Fibroblast of the aortic adventitia (primary cell): ENCODE data around the gene CD81.

DNA sequence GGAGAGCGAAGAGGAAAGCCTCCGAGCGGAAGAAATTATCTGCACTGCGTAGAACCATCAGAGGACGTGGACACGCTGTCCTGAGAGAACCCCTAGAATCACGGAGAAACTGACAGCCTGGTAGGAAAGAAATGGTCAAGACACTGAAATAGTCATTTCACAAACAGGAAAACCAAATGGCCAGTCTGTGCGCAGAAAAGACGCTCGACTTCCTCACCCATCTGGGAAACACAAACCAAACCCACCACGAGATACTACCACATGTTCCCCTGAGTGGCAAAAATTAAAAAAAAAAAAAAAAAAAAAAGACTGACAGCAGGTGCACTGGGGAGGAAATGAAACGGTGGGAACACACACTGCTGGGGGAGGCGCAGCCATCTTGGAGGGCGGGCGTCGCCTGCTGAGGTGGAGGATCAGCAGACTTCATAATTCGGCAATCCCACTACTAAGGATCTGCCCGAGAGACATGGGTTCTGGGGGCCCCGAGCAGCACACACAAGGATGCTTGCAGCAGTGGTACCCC lies 21.3 kb downstream of the IFITM10 start:
- CAGE, long polyA plus RNA: no peak

- CAGE, long polyA plus RNA: no peak
Observed at GRCh38 chr11:1752732-1753765, 2.7 kb upstream of the IFITM10 start.

- CAGE, long polyA plus RNA: no peak
Observed at GRCh38 chr11:1762120-1763336, 1.2 kb downstream of the CTSD start.

- CAGE, long polyA plus RNA: no peak
Observed at GRCh38 chr11:1777622-1778160, 14.0 kb upstream of the CTSD start.

DNA sequence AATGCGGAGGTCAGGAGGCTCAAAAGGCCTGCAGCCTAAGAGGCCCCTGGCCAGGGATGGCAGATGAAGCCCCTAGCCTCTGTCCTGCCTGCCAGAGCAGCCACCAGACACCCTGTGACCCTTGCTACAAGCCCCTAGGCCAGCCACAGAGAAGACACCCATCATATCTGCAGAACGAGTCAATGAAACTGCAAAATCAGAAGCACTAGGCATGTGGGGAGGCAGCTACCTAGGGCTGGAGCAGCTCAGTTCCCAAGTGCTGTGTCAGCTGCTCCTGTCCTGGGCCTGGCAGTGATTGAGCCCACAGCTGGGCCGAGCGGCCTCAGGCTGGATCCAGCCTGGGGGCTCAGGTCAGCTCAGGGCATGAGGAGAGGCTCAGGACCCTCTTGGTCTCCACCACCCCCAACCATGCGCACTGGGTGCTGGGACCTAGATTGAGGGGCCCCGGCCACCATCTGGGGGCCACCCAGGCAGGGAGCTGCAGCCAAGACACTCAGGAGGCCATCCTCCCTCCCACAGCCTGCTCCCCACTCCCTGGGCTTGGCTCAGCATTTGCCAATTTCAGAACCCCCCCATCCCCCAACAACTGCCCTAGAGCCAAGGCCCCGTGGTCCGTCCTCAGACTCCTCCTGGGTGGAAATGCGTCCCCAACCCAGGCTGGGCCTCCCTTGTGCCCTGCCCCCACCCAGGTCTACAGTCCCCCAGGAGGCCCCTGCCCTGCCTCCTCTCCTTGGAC lies 2.5 kb upstream of the TNNT3 start:
- CAGE, long polyA plus RNA: no peak

- CAGE, long polyA plus RNA: no peak
Observed at GRCh38 chr11:1917600-1918102, 1.9 kb upstream of the TNNT3 start.

GRCh38 chr11:1922260-1923047 lies 3.0 kb downstream of the TNNT3 start:
- CAGE, long polyA plus RNA: no peak

DNA sequence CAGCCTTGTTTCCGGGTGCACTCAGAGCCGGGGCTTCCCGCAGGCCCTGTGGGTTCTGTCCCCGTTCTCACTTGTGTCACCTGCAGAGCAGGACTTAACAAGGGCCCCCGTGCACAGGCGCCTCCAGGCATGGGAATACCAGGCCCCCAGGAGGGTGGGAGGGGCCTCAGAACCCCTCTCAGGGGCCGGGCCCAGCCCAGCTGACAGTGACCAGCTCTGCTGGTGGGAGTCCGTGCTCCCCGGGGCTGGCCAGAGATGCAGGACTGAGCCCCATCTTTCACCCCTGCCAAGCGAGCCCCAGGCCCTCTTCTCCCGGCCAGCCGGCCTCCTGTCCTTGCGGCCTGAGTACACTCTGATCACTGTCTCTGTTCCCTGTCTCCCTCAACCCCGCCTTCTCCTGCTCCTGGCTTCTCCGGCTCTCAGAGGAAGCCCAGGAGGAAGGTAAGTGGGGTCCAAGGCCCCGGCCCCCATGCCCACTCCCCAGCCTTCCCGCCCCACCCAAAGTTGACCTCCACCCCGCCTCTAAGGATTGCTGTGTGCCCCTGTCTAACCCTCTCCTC lies 5.3 kb downstream of the TNNT3 start:
- CAGE, long polyA plus RNA: no peak

DNA sequence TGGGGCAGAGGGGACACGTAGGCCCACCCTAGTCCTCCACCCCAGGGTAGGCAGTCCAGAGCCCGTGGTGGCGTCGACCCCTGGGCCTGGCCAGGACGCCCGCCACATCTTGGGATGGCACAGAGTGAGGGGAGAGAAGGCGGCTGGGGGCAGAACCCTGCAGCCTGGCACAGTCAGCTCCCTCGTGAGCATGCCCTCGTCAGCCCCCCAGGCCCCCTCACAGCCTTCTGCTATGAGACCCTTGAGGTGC lies 6.0 kb downstream of the TNNT3 start:
- CAGE, long polyA plus RNA: no peak

GRCh38 chr11:2130361-2131105 lies 8.7 kb downstream of the IGF2 start:
- CAGE, long polyA plus RNA: no peak

DNA sequence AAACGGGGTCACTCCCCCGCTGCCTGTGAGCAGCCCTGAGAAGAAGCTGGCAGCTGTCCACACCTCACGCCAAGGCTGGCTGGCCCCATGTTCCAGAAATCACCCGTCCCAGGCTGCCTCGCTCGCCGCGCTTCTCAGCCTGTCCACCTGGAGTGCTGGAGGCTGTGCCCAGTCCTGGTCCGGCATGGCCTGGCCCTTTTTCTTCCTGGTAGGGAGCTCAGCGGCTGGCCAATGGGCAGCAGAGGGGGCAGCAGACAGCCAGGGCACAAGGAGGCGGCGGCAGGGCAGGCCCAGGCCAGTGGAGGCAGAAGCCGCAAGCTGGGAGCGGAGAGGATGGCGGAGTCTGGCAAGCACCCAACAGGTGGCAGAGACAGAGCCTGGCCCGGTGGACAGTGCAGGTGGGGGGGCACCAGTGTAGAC lies 37.1 kb upstream of the TH start:
- CAGE, long polyA plus RNA: no peak

DNA sequence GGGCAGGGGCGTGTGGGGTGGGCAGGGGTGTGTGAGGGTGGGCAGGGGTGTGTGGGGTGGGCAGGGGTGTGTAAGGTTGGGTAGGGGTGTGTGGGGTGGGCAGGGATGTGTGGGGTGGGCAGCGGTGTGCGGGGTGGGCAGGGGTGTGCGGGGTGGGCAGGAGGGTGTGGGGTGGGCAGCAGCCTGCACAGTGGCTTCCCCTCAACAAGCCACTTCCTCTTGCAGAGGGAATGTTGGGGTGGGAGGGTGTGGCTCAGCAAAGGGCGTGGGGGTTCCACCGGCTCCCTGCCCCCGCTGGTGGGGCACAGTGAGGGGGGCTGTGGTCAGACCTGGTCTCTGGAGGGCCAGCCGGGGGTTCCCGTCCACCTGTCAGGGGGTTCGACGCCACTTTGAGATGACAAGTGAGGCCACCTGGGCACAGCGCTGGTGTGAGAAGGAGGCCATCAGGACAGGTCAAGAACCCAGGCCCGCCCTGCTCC lies 1.5 kb downstream of the C11orf21 start:
- CAGE, long polyA plus RNA: no peak

DNA sequence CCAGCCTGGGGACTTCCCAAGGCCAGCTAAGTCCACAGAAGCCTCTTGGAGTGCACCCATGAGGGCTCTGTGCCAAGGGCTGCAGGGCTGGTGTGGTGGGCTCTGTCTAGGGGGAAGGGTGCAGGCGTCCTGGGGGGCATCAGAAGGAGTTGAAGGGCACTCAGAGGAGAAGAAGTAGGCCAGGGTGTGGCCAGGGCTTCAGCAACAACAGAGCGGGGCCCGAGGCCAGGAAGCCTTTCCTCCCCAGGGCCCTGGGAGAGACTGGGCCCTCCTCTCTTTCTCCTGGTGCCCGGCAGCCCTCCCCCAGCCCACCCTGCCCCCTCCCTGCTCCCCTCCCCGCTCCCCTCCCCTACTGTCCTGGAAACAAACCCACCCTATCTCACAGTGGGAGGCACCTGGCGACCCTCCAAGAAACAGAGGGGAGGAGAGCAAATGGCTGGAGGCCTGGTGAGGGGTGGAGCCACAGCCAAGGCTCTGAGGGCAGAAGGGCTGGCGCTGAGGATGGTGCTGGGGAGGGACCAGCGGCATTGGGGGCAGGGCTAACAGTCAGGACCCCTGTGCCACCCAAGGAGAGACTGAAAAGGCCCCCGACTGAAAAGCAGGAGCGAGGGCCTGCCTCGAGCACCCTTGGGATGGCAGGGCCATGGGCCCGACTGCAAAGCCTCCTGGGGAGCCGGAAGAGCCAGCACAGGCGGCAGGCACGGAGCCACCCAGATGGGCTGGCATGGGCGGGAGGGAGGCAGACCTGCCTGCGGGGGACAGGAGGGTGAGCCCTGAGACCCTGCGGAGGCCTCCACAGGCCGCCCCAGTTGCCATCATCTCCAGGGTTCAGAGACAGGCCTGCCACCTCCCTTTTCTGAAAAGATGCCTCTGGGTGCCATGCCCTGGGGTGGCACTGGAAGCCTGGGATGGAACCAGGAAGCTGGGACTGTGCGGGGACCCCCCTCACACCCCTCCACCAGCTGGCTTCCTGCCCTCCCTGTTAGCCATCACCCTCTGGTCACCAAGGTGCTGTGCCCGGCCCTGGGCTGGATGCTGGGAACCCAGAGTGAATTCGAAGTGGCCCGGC lies 13.4 kb downstream of the TSPAN32 start:
- CAGE, long polyA plus RNA: no peak

- CAGE, long polyA plus RNA: no peak
Observed at GRCh38 chr11:2376958-2377848, at the start of gene CD81. TSS of gene CD81 (plus strand) at chr11:2377310.

DNA sequence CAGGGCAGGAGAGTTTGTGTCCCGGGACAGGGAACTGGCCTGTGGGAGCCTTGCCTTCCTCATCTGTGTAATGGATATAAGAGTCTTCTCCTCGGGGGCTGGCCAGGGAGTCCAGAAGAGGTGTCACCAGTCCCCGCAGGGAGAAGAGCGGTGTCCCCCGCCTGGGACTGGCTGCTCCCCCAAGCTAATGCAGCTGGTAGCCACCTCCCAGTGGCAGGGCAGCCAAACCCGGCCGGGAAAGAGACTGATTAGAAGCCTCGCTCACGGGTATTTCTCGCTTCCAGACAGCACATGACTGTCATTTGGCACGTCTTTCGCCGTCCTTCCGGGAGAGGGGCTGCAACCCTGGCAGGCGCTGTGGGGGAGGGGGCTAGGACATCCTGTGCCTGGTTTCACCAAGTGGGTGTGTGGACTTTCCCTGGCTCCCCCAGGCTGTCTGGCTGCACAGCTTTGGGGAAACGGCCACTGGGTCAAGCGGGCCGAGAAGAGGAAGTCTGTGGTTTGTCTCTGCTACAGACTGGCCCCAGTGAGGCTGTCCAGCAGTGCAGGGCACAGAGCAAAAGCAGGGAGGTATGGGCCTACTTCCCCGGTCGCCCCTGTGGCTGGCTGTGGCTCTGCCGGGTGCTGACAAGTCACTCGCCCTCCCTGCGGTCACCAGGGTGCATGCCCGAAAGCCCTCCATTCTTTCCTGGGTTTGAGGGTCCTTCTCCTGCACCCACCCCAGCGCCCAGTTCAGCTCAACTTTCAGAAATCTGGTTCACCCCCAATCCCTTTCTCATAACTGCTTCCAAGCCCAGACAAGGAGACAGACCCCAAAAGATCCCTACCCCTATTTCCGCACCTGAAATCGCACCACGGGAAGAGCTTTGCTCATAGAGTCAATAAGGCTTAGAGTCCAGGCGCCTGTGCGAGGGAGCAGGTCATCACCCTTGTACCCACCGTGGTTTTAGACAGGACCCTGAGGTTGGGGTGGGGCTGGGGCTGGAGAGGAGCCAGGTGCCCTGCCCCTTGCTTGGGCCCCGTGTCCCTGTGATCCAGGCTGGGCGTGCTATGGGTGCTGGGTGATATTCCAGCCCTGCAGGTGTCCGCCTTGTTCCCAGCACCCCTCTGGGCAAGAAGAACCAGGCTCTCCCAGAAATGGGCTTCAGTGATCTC lies 4.0 kb downstream of the CD81 start:
- CAGE, long polyA plus RNA: no peak

DNA sequence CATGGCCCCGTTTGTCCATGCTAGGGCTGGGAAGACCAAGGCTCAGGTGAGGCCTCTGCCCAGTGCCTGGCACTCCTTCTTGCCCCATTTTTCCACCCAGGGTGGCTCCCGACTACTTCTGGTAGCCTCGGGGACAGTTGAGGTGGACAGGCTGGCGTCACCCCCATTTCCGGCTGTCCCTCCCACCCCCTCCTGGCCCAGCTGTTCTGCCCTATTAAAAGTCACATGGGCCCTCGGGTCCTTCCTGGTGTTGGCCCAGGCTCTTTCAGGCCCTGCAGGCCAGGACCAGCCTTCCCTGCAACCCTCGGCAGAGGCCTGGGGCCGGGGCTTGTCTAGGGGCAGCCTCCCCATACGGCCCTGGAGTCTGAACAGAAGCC lies 9.5 kb downstream of the CD81 start:
- CAGE, long polyA plus RNA: no peak

- CAGE, long polyA plus RNA: no peak
Observed at GRCh38 chr11:2394592-2395353, 5.8 kb upstream of the TSSC4 start.

- CAGE, long polyA plus RNA: no peak
Observed at GRCh38 chr11:2566292-2566812, 121.5 kb downstream of the KCNQ1 start.

DNA sequence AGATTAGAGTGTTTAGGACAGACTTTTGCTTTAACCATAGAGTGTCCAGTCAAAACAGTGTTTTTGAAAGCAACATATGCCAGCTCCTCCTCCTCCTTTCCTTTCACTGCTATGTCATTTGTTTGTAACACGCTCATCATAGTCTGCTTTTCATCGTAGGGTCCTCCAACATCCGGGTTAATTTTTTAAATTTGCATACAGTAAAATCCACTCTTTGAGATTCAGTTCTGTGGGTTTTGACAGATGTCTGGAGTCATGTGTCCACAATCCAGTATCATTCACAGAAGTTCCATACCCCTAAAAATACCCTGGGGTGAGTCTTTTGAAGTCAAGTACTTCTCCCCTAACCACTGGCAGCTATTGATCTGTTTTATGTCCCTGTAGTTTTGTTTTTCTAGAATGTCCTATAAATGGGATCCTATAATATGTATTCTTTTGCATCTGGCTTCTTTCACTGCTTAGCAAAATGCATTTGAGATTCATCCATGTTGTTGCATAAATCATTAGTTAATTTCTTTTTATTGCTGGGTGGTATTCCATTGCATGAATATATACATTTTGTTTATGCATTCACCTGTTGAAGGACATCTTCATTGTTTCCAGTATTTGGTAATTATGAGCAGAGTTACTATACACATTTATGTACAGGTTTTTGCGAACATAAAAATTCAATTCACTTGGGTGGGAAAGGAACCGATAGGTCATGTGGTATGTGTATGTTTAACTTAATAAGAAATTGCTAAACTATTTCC lies 214.3 kb downstream of the KCNQ1 start:
- CAGE, long polyA plus RNA: no peak

DNA sequence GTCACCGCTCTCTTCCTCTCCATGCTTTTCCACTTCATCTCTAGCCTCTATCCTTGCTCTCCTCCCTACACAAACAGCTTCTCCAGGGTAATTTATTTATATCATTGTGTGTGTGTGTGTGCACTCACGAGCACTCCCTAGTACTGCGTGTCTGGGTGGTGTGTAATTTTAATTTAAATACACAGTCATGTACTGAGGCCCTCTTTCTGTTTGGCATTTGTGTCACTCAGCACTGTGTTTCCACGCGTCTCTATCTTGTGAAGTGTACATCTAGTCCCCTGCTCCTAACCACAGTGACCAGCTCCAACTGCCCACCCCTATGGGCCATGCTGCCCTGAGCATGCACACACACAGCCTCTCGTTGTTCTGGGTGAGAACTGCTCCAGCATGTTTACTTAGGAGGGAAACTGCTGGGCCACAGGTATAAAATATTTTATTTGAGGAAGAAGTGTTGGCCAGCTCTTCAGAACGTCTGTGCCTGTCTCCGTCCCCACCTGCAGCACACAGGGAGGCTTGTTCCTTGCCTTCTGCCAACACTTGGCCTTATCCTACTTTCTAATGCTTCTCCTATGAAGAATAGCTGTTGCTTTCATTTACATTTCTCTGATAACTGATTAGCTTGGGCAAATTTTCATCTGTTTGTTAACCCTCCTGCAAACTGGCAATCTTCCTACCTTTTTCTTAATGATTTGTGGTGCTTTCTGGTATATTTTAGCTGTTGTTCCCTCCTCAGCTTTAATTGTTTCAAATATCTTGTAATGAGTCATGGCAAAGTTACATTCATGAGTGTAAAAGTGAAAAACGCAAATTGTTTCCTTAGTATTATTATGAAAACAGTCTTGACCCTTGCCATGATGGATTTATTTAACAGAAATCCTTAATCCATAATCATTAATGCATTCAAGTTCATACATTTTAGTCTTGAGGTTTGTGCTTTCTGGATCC lies 190.1 kb downstream of the CDKN1C start:
- CAGE, long polyA plus RNA: no peak